Measurements from ENCODE around the genes GTF2H2, MRPS27, GFM2 and FAM169A.

- PRO-cap, result no peak
- RAMPAGE, long total RNA, 2 experiments, result start-site peak on the minus strand in 1 of 2 experiments, at chr5:71067642-71067693 at its widest, 17 reads per replicate
Observed at GRCh38 chr5:71067516-71067965, at the start of gene GTF2H2. GTF2H2 (minus strand) TSS chr5:71067676.

- PRO-cap, result no peak
- RAMPAGE, long total RNA, 2 experiments, result no peak in any of the 2 experiments
Observed at GRCh38 chr5:71509355-71510276, 54.2 kb downstream of the BDP1 start.

DNA sequence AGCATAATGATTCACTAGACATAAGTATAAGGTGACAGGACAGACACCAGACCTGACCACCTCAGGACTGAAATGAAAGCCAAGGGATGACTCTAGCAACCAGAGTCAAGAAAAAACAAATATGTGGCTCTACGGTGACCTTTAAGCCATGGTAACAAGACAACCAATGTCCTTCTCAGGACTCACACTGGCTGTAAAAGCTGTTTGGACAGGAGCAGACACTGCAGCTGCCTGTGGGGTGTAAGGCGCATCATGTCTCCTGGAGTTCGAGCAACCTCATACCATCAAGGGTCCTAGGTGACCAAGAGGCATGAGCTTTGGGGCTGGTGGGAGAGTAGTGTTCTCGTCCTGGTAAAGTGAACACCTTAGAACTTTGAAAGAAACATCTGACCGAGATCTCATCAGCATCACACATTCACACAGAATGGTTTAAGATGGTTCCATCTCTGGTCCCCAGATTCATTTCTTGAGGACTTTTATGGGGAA is 94.8 kb downstream of the MRPS27 start:
- PRO-cap, result unidirectional peak, plus-strand start at position 76 of the sequence
- RAMPAGE, long total RNA, 2 experiments, result no peak in any of the 2 experiments

- PRO-cap, result bidirectional peak, plus-strand start at chr5:72320376, minus-strand start at chr5:72320209
- RAMPAGE, long total RNA, 2 experiments, result start-site peak on the plus strand in 1 of 2 experiments, at chr5:72320384-72320392 at its widest, 126 reads per replicate; start-site peak on the minus strand in 2 of 2 experiments, at chr5:72320224-72320273 at its widest, 125 to 145 reads per replicate
Observed at GRCh38 chr5:72319564-72320482, at the start of gene MRPS27. MRPS27 (minus strand) TSS chr5:72320240.

- PRO-cap, result bidirectional peak, plus-strand start at chr5:72452824, minus-strand start at chr5:72452642; bidirectional peak, plus-strand start at chr5:72453168, minus-strand start at chr5:72452885
- RAMPAGE, long total RNA, 2 experiments, result no peak in any of the 2 experiments
Observed at GRCh38 chr5:72452553-72453538, 54.4 kb downstream of the ZNF366 start.

- PRO-cap, result no peak
- RAMPAGE, long total RNA, 2 experiments, result no peak in any of the 2 experiments
Observed at GRCh38 chr5:72883759-72884069, 67.3 kb downstream of the TNPO1 start.

GRCh38 chr5:72951723-72952557 is 3.9 kb upstream of the FCHO2 start:
- PRO-cap, result no peak
- RAMPAGE, long total RNA, 2 experiments, result no peak in any of the 2 experiments

DNA sequence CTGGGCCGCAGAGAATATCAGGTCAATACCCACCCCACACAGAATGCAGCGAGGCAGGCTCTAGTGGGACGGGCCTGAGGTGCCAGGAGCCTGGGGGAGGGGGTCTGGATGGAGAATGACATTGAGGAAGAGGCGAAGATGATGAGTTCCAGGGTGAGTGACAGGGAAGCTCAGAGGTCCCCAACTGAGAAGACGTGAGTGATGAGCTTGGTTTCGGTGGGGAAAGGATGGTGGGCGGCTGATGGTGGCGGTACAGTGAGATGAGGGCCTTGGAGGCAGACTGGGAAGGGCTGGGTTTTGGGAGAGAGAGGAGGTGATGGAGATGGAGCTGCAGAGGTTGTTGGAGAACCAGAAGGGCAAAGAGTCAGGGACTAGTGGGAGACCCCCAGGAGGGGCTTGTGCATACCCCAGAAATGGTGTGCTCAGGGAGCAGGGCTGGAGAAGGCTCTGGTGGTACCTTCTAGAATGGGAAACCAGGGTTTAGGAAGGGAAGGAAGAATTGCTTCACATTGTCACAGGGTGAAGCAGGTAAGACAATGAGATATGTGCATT is 9.6 kb downstream of the TMEM171 start:
- PRO-cap, result no peak
- RAMPAGE, long total RNA, 2 experiments, result no peak in any of the 2 experiments

DNA sequence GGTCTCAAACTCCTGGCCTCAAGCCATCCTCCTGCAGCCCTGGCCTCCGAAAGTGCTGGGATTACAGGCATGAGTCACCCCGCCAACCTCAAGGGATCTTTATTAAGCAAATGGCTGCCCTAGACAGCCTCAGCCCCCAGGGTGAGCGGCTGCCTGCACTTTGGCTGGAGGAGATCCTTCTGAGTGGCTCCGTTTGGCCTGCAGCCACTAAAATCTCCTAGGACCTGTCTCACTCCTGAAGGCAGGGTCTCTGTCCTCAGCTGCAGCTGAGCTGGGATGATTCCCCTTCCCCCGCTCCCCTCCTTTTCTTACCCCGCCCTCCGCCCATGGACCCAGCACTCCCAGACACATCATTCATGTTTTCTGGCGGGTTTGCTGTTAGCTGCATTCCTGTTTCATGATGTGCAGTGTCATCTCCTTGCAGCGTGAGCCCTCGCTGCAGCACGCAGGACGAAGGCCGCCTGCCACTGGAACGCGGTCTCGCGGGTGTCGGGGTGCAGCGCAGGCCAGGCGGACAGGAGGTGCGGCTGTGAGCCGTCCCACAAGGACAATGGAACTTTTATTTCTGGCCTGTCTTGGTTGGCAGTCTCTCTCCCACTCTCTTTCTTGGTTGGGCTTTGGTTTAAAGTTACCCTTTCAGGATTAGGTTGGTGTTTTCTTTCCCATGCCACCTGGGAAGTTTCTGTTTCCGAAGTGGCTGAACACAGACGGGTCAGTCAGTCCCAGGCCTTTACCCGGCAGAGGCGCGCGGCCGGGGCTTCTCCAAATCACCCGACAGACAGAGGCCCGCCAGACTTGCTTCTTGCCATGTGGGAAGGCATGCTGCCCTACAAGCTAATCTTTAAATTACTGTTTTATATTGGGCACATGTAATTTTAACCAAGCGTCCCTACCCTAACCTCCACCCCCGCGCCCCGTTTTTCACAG is 137.0 kb downstream of the FOXD1 start:
- PRO-cap, result no peak
- RAMPAGE, long total RNA, 2 experiments, result no peak in any of the 2 experiments

GRCh38 chr5:73370391-73371218 is 78.0 kb downstream of the FOXD1 start:
- PRO-cap, result no peak
- RAMPAGE, long total RNA, 2 experiments, result no peak in any of the 2 experiments

DNA sequence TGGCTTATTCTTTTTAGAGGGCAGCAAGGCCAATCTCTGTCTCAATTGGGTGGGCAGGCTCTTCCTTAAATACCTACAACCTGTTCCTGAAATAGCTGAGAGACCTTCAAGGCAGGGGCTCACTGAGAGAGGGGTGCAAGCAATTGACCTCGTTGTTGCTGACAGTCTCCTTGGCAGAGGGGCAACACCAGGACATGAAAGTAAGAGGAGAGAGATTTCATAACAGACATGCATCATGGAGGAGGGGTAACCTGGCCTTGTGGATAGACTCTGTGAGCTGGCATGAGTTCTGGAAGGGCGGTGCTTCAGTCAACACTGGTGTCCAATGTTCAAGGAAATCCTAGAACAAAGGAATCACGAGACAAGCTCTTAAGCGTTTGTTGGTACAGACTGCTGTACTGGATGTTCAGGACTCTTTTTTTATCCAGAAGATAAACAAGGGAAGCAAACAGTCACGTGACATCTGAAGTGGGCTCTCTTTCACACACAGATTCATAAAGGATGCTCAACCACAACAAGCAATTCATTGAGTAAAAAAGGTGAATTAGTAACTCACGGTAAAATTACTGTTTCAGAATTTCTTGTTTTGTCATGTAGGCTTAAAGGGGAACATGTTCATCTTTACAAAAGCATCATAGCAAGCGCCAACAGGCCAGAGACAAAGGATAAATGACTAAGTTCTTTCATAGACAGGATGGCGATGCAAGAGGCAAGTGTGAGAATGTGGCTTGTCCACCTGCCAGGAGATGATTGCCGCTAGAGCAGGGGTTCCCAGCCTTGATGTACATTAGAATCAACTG is 20.8 kb downstream of the ANKRA2 start:
- PRO-cap, result no peak
- RAMPAGE, long total RNA, 2 experiments, result no peak in any of the 2 experiments

DNA sequence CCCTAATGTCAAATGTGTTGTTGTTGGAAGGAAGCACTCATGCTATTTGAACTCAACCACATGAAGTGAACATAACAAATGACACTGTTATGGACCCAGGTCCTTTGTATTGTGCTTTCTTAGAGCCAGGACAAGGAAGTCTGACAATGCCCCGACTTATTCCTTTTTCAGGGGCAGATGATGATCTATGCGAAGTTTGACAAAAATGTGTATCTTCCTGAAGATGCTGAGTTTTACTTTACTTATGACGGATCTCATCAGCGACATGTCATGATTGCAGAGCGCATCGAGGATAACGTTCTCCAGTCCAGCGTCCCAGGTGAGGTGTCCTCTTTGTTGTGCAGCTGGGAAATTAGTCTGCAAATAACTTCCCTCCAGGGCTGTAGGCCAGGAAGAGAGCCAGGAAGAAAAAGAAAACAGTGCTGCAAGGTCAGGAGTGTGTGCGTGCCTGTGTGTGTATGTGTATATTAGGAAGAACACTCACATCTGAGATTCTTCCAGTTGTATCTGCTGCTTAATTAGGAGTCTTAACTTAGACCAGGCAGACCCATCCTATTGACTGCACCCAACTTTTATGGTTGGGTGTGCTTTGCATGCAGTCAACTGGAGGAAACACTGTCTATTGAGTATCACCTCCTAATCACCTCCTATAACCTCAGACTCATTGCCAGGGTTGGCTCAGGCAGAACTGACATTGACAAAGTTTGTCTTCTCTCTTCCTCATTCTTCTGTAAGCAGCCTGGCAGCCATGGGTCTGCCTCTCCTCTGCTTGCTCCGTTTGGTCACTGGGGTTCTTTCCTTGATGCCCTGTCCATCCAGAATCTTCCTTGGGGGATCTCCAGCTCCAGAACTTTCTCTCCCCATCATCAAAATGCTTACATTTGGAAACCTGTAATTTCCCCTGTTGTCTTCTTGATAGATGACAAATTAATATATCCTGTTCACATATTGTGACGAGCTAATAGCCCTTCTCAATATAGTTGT is 124.0 kb downstream of the ARHGEF28 start:
- PRO-cap, result no peak
- RAMPAGE, long total RNA, 2 experiments, result no peak in any of the 2 experiments

DNA sequence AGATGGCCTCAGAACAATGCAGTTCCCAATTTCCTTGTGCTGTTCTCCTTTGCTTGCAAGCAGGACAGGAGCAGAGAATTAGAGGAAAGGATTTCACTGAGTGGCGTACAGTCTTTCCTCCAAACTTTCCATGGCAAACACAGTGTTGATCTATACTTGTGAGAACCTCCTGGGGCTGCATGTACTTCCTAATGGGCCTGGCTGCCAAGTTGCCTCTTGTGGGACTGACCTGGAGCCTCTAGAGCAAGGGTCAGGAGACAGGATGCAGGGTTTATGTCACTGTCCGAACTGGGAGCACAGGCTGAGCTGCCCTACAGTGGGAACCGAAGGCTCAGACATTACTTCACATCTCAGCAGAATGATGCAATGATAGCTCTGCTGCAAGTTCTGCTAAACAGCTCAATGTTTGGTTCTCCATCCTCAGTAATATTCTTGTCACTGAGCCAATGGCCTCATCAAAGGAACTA is 102.3 kb downstream of the ENC1 start:
- PRO-cap, result no peak
- RAMPAGE, long total RNA, 2 experiments, result no peak in any of the 2 experiments

DNA sequence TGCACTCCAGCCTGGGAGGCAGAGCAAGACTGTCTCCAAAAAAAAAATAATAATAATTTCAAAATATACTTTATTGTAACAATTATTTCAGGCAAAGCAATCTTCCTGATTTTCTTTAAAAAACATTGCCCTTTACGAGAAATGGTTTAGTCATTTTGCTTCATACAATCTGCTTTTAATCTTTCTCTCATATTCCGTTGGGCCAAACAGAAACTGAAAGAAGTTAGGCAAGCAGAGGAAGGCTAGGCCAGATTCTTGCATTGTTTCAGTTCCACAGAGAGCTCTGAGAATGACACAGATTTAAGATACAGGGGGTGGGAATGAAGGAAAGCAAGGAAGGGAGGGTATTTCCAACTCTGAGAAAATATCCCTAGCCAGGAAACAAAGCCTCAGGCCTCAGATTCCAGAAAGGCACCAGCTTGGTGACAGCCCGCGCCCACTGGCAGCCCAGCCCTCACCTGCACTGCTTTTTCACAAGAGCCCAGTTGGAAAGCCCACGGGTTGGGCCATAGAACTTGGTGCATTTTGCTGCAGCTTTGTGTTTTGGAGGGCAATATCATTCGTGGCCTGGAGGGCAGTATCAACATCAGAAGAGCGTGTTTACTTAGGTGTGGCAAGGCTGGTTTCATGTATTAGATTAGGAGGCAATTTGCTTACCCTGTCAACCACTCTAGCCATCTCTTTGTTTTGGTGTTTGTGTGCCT is 63.6 kb downstream of the ENC1 start:
- PRO-cap, result no peak
- RAMPAGE, long total RNA, 2 experiments, result no peak in any of the 2 experiments

- PRO-cap, result no peak
- RAMPAGE, long total RNA, 2 experiments, result no peak in any of the 2 experiments
Observed at GRCh38 chr5:74642969-74643652, 2.6 kb upstream of the ENC1 start.

- PRO-cap, result no peak
- RAMPAGE, long total RNA, 2 experiments, result no peak in any of the 2 experiments
Observed at GRCh38 chr5:74687245-74687576, 2.2 kb downstream of the HEXB start.

DNA sequence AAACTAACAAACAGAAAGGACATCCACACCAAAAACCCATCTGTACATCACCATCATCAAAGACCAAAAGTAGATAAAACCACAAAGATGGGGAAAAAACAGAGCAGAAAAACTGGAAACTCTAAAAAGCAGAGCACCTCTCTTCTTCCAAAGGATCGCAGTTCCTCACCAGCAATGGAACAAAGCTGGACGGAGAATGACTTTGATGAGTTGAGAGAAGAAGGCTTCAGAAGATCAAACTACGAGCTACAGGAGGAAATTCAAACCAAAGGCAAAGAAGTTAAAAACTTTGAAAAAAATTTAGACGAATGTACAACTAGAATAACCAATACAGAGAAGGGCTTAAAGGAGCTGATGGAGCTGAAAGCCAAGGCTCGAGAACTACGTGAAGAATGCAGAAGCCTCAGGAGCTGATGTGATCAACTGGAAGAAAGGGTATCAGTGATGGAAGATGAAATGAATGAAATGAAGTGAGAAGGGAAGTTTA is 22.3 kb downstream of the HEXB start:
- PRO-cap, result no peak
- RAMPAGE, long total RNA, 2 experiments, result no peak in any of the 2 experiments

DNA sequence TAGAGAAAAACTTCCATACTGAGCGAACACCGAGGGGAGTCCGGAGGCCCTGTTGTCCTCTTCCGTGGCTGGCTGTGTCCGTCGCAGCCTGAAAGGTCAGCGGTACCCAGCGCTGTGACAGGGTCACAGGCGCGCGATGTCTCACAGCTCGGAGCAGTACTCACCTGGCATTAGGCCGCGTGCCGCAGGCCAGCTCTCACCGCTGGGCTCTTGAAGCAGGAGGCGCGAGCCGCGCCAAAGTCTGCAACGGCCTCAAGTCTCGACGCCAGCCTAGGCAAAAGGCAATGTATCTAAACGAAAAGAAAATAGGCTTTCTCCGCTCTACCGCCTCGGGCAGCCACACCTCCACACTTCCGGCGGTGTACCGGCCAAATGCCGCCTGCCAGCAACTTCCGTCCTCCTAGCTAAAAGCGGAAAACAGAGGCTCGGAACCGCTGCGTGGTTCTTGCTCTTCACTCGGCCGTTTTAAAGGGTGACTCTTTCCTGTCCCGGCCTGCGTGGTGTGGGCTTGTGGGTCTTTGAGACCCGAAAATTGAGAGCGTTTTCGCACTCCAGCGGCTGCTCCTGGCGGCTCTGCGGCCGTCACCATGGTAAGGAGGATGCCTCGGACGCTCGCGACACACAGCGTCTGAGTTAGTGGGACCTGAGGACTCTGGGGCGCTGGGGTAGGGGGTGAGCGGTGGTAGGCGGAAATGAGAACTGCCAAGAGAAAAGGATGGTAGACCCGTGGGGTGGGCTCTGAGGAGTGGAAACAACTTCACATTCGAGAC is at the start of gene GFM2:
Gene GFM2, minus strand, starts transcription at position 344 of the 770 bp plus-strand sequence.
- PRO-cap, result bidirectional peak, plus-strand start at position 479 of the sequence, minus-strand start at position 341 of the sequence
- RAMPAGE, long total RNA, 2 experiments, result start-site peak on the plus strand in 2 of 2 experiments, centred at positions 502 to 503 of the sequence, 279 to 439 reads per replicate; start-site peak on the minus strand in 2 of 2 experiments, centred at positions 319 to 322 of the sequence, 427 to 717 reads per replicate

GRCh38 chr5:74833366-74834083 is 32.7 kb downstream of the FAM169A start:
- PRO-cap, result no peak
- RAMPAGE, long total RNA, 2 experiments, result no peak in any of the 2 experiments

GRCh38 chr5:74865713-74866724 is at the start of gene FAM169A:
FAM169A (minus strand) TSS chr5:74866387.
- PRO-cap, result unidirectional peak, minus-strand start at chr5:74866335; unidirectional peak, minus-strand start at chr5:74866519; unidirectional peak, minus-strand start at chr5:74866630
- RAMPAGE, long total RNA, 2 experiments, result no peak in any of the 2 experiments

Data from right atrium auricular region (tissue), 2 donors.